Heart (tissue), 3 donors: Measurements from ENCODE around the gene GIGYF1.

GRCh38 chr7:100640917-100641456 lies 365 bp downstream of the TFR2 start:
- RAMPAGE, long total RNA, 2 experiments = no peak in any of the 2 experiments

DNA sequence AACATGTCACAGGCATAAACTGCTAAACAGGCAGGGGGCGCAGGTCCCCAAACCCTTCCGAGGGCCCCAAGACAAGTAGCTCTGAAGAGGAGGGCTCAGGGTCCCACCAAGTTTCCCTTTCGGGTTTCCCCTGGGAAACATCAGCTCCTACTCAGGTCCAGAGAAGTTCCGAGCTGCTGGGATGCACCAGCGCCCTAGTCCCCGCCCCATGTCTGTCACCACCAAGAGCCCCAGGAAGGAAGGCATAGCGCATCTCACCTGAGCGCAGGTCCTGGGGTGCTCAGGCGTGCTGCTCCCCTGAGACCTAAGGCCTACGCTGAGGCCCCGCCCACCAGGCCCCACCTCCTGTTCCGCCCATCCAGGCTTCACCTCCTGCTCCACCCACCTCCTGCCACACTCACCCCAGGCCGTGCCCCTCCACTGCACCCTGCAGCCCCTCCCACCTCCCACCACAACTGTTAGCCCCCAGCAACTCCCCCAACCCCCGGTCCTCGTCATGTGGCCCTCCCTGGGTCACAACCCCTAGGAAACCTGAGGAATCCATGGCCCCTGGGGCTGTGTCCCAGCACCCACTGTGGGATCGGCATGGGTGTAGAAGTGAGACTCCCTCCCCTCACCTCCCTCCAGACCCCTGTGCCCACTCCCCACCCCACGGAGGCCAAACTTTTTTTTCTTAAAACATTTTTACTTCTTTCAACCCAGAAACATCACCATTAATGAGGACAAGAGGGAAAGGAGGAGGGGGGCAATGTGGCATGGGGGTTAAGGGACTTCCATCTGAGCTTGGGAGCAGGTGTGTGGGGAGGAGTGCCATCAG lies 1.3 kb upstream of the TFR2 start:
- RAMPAGE, long total RNA, 2 experiments = start-site peak on the minus strand in 1 of 2 experiments, centred at position 292 of the sequence, 34 reads per replicate

GRCh38 chr7:100681106-100682071 lies 7.8 kb downstream of the GNB2 start:
- RAMPAGE, long total RNA, 2 experiments = no peak in any of the 2 experiments

DNA sequence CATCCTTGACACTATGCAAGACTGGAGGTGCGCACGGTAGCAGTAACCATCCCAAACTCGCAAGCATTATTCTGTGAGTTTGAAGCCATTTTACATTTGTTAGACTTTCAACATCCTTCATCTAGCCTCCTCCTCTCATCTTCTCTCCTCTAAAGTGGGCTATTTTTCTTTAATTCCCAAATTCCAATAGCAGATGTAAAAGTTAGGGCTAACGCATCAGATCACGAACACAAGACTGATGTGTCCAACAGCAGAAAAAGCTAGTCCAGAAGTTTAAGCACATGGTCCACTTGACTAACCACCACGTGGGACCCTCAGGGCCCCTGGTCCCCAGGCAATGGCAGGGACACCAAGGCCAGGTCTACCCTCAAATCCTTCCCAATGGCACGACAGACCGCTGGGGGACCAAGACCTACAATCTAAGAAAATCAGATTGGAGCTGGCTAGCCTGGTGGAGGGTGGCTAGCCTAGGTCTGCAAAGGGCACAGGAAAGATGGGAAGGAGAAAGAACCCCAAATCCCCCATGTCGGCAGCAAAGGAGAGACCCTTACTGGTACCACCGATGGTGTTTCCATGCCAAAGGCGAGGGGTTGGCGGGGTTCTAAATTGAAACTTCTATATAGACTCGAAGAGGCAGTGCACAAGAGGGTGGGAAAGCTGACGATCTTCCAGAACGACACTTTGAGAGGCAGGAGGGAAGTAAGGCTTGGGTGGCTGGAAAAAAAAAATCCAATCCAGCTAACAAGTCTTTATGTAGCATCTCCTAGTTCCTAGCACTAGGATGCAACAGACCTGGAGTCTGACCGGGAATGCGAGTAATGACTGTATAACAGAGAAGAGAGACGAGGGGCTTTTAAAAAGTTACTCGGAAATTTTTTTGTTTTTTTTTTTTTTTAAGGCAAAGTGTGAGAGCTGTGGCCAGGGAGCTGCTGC lies 1.4 kb downstream of the GIGYF1 start:
- RAMPAGE, long total RNA, 2 experiments = no peak in any of the 2 experiments

DNA sequence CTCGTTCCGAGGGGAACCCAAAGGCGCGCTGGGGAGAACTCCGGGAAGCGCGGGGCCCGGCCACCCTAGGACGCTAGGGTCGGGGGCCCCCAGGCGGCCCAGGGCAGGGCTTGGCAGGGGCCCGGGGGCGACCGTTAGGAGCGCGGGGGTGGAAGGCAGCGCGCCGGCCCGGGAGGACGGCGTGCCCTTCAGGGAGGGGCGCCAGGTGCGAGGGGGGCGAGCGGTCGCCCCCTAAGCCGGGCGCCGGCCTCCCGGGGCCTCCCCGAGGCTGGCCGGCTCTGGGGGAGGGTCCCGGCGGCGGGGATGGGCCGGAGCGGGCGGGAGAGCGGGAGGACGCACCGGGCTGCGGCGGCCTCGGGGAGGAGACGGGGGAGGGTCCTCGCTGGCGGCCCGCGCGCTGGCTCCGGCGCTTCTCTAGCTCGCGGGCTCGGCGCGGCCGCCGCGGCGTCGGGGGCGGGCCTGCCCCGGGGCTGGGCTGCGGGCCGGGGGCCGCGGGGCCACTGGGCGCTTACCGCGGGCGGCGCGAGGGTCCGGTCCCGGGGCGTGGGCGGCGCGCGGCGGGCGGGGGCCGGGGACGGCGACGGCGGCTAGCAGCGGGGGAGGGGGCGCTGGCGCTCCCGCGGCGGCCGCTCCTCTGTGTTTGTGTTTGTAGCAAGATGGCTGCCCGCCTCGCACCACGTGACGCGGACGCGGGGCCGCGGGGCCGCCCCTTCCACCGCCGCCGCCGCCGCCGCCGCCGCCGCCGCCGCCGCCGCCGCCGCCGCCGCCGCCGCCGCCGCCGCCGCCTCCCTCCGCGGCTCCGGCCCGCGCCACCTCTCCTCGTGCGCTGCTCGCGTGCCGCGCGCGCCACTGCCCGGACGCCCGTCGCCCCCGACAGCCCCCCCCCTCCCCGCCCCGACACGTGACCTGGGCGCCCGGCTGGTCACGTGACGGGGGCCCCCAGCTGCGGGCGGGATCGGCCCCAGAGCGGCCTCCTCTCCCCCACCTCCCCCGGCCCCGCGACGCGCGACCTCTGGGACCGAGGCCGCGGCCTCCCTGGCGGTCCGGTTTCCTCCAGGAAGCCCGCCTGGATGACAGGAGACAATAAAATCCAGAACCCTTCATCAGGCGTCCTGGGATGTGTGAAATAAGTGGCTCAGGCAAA lies at the start of gene GIGYF1:
TSS of gene GIGYF1 (minus strand) at position 653 of the 1,144 bp plus-strand sequence.
- RAMPAGE, long total RNA, 2 experiments = no peak in any of the 2 experiments

DNA sequence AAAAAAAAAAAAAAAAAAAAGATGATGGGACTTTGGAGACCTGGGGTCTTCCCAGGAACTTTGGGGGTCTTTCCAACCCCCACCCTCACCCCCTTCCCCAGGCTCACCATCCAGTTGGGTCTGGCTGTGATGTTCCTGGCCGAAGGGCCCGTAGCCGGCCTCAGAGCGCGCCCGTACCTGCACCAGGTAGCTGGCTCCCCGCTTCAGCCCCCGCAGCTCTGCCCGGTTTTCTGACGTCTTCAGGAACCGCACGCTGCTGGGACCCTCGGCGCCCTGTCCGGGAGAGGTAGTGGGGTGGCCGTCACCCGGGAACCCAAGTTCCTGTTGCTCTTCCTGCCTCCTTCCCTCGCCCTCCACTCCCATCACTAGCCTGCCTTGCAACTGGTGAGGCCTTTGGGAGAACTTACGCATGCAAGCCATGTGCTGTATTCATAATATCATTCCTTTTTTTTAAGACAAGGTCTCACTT lies 10.2 kb downstream of the EPHB4 start:
- RAMPAGE, long total RNA, 2 experiments = no peak in any of the 2 experiments

- RAMPAGE, long total RNA, 2 experiments = no peak in any of the 2 experiments
Observed at GRCh38 chr7:100837041-100837842, 9.9 kb upstream of the EPHB4 start.

DNA sequence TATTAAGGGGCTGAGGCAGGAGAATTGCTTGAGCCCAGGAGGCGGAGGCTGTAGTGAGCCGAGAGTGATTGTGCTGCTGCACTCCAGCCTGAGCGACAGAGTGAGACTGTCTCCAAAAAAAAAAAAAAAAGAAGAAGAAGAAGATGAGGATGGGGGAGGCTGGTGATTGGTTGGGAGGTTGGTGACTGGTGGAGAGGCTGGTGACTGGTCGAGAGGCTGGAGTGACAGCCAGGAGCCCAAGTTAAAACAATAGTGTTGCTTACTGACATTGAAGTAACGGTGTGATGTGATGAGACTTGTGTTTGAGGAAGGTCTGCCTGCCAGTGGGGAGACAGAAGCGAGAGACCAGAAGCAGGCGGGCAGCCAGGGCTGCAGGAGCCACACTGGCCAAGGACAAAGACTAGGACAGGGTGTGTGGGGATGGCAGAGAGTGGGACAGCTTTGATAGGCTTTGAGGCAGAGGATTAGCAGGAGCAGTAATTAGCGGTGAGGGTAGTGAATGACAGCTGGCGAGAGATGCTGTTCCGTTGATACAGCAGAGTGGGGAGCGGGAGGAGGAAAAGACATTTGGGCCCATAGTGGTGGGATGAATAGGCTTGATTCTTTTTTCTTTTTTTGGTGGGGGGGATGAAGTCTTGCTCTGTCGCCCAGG lies 4.9 kb downstream of the SRRT start:
- RAMPAGE, long total RNA, 2 experiments = no peak in any of the 2 experiments

GRCh38 chr7:100883545-100884719 lies 5.6 kb downstream of the UFSP1 start:
- RAMPAGE, long total RNA, 2 experiments = no peak in any of the 2 experiments

- RAMPAGE, long total RNA, 2 experiments = no peak in any of the 2 experiments
Observed at GRCh38 chr7:100897634-100898371, 2.1 kb upstream of the ACHE start.

DNA sequence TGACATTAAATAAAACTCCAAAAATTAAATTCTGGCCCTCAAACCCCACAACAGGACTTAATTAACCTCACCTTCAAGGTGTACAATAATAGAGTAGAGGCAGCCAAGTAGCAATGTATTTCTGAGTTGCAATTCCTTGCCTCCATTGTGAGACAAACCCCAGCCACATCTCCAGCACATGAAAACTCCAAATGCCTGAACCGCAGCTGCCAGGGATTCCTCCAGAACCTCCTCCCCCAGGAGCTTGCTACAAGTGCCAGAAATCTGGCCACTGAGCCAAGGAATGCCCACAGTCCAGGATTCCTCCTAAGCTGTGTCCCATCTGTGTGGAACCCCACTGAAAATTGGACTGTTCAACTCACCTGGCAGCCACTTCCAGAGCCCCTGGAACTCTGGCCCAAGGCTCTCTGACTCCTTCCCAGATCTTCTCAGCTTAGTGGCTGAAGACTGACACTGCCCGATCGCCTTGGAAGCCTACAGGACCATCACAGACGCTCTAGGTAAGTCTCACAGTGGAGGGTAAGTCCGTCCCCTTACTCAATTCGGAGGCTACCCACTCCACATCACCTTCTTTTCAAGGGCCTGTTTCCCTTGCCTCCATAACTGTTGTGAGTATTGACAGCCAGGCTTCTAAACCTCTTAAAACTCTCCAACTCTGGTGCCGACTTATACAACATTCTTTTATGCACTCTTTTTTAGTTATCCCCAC lies 25.0 kb upstream of the MUC3A start:
- RAMPAGE, long total RNA, 2 experiments = no peak in any of the 2 experiments

DNA sequence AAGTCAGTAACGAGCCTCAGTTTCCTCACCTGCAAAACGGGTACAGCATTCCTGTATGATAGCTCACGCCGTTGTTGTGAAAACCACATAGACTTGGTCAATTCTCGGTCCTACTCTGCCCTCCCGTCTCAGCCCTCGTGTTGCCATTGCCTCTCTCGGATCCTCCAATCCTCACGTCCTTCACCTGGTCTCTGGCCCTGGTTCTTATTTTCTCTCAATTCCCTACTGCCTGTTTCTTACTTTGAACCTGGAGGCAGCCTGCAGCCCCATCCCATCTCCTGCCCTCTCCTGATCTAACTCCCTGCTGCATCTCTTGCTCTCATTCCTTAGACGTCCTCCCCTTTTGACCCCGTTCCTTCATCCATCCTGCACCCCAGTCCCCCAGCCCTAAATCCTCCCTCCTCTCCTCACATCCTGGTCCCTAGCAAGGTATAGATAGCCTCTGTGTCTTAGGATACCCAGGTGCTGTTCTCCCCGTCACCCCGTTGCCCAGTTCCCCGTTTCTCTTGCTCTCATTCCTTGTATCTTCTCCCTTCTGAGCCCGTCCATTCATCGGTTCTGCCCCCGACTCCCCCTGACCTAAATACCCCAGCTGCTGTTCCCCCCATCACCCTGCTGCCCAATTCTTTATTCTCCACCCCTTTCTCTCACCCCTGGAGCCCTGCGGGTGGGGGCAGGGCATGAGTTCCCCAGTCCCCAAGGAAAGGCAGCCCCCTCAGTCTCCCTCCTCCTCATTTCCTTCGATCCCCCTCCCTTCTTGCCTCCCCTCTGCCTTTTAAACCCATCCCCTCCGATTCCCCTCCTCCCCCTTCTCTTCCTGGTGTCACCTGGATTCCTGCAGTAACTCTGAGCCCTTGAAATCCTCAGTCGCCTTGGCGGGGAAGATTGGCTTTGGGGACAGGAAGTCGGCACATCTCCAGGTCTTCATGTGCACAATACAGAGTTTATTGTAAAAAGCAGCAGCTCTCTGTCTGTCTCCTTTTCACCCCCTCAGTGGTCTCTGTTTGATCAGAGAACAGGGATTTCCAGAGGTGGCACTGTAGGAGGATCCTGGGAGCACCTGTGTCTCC lies 1.6 kb upstream of the MUC12 start:
- RAMPAGE, long total RNA, 2 experiments = no peak in any of the 2 experiments

- RAMPAGE, long total RNA, 2 experiments = no peak in any of the 2 experiments
Observed at GRCh38 chr7:101003962-101004323, 15.9 kb upstream of the MUC17 start.

- RAMPAGE, long total RNA, 2 experiments = no peak in any of the 2 experiments
Observed at GRCh38 chr7:101020283-101020713, 417 bp downstream of the MUC17 start.

DNA sequence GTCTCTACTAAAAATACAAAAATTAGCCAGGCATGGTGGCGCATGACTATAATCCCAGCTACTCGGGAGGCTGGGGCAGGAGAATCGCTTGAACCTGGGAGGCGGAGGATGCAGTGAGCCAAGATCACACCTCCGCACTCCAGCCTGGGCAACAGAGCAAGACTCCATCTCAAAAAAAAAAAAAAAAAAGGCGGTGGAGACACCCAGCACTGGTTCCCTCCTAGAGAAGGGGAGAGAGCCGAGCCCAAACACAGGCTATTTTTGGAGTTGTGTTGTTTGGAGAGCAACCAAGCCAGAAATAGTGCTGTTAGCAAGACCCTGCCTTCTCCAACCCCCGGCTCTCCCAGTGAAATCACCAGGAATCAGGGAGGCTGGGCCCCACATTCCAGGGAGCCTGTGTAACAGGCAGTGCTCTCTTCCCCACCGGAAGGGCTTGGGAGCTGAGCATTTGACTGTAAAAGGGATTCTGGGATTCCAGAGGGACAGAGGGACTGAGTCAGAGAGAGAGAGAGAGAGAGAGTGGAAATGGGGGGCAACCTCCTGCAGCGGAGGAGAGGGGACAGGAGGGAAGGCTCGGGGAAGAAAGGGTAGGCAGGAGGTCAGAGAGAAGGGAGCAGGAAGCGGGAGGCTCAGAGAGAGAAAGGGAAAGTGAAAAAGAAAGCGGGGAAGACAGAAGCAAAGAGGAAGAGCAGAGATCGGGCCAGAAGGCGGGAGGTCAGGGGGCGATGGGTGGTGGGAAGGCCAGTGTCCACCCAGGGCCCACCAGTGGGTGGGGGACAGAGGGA lies 5.0 kb upstream of the SERPINE1 start:
- RAMPAGE, long total RNA, 2 experiments = no peak in any of the 2 experiments

DNA sequence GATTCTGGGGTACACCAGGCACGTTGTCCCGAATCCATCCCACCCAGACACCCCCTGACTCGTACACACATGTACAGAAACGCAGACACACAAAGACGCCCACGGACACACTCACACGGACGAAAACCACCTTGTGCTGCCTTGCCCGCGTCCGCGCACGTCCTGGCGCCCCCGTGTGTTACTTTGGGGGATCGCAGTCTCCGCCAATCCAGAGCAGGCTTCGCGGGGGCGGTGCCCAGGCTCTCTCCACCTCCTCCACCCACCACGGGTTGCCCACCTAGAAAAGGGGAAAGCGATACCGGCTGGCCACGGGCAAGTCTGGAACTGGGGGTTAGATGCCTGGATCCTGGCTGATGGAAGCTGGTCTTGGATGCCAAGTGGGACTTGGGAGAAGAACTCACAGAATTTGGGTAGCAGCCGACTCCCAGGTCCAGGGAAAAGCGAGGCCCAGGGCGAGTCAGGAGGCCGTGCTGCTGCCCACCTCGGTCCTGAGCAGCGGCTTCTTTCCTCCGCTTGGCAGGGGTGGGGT lies 4.5 kb upstream of the VGF start:
- RAMPAGE, long total RNA, 2 experiments = no peak in any of the 2 experiments

DNA sequence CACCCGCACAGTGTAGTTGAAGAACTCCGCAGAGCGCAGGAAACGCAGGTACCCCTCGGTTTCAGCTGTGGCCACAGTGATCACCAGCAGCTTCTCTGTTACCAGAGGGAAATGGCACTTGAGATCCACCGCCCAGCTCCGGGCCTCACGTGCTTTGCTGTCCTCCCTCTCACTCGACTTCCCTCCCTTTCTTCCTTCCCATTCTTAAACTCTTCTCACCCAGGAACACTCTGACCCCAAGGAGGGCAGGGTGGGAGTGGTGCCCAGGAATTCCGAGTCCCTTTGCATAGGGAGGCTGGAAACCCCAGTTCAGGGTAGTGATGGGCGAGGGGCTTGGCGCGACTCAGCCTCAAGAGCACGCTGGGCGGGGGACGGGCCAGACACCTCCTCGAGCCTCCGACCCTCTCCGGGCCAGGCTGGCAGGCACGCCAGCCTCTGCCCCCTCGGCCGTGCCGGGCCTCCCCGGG lies 656 bp downstream of the PLOD3 start:
- RAMPAGE, long total RNA, 2 experiments = no peak in any of the 2 experiments

GRCh38 chr7:101232906-101233854 lies 4.4 kb downstream of the CLDN15 start:
- RAMPAGE, long total RNA, 2 experiments = no peak in any of the 2 experiments

DNA sequence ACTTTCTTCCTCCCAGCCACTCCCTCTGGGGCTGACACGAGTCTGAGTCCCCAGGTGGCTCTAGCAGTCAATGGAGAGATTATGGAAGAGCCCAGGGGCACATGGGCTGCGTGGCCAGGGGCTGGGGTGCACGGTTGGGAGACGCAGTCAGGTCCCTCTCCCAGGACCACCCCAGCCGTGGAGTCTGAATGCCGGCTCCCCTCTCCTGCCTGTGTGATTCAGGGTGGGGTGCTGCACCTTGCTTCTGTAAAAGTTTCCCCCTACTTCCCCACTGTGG lies 1.9 kb downstream of the CLDN15 start:
- RAMPAGE, long total RNA, 2 experiments = no peak in any of the 2 experiments

DNA sequence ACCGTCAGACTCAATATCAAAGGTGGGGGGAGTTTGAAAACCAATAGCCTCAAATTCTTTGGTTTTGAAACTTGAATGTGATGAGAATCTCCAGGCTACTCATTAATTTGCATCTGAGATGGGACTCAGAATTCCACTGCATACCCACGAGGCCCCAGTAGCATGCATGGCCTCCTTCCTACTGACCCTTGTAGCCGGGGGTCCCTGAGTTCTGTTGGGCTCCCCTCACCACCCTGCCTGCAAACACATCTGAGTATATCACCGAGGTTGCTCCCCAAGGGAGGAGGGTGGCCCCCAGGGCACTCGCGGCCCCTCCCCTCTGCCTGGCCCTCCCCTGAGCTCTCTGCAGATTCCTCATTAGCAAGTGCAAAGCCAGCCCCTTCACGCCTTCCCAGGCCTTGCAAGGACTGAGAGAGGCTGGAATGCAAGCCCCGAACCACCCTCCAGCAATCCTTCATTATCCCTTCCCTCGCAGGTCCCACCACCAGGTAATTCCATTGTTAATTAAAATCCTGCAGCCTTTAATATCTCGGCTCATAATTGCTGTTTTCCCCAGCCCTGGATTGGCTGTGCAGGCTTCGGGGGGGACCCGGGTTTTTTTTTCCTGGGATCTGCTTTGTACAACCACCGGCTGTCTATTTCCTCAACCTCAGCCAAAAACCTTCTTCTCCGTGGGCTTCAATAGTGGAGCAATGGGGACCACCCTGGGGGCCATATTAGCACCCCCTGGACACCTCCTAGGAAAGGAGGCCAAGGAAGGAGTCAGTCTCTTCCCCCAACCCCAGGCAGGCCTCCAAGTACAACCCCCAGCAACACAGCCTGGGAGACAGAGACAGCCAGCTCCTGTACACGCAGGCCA lies 35.4 kb upstream of the MYL10 start:
- RAMPAGE, long total RNA, 2 experiments = no peak in any of the 2 experiments